ENCODE measurements around a stretch of chr16.

DNA sequence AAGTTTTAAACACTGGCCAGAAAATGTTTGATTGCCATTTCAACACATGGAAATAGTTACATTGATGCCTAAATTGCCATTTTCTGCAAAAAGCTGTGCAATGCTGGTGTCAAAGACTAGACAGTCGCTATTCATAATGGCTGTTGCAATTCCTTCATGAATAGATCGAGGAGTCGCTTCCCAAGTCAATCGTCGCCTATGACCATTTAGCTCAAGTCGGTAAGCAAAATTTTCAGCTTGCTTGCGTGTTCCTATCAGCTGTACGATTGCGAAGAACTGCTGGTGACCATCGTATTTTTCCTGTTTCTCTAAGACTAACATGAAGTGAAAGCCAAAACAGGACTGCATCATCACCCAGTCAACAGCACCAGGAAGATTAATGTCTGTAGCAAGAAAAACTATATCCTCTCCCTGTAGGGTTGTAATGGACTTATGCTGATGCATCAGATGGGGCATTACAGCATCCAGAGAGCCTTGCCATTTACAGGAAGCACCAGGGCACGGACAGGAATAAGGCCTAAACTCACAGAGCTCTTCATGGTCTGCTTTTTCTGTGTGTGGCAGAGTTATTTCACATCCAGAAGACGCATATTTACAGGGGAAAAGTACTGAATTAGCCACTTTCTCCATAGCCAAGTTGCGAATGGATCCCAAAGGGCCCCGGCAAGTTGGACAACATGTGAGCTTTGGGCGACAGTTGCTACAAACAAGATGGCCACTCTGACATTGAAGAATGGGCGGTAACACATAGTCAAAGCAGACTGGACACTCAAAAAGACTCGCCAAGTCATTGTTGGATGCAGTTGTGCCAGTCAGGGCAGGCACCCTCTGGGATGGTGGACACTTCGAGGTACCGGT, 23.4 kb downstream of the SIAH1 start:
- RRBS, result no CpG with 5 or more reads among the region's 19 CpGs

GRCh38 chr16:48431895-48432573, 46.8 kb upstream of the SIAH1 start:
- RRBS, result no CpG with 5 or more reads among the region's 4 CpGs

DNA sequence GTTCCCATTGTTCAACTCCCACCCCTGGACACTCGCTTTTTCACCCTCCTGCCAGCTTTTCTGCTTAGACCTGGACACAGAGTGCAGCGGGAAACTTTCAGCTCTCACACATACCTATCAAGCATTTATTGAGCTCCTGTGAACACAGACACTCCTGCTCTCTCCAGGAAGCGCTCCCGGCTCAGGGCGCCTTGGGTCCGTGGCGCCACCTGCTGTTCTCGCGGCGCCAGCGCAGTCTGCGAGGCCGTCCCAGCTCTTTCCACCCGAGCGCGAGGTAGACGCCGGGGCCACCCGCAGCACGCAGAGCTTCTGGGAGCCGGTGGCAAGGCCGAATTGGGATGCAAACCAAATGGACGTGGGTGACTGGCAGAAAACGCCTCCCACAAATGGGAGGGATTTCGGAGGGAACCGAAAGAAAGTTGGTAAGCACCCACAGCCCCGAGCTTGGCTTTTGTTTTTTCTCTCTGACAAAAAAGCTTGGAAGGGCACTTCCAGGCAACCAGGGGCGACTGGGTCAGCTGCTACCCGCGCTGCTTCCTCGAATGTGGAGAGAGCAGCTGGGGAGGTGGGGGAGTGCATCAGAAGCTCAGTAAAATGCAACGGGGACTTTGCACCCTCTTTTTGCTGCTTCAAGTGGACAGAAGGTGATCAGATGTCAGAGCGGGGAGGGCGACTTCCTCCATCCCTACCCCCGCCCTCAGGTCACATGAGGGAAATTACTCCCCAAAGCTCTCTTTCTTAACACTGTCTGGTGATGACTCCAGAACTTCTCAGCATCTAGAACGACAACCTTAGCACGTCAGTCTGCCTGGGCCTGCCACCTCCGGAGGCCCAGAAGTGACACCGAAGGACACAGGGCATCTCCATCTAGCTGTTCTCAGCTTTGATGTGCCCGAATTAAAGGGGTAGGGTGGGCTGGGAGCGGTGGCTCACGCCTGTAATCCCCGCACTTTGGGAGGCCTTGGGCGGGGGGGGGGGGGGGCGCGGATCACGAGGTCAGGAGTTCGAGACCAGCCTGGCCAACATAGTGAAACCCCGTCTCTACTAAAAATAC, 13.5 kb upstream of the N4BP1 start:
- RRBS, result 2% methylated on average over 9 of the region's 49 CpGs

GRCh38 chr16:49700444-49701814, 155.0 kb downstream of the ZNF423 start:
- RRBS, result no CpG with 5 or more reads among the region's 28 CpGs

- RRBS, result no CpG with 5 or more reads among the region's 5 CpGs
These were observed 129.3 kb downstream of the ZNF423 start for GRCh38 chr16:49726610-49727009.

- RRBS, result no CpG with 5 or more reads among the region's 18 CpGs
These were observed 100.5 kb downstream of the ZNF423 start for GRCh38 chr16:49755271-49755904.

DNA sequence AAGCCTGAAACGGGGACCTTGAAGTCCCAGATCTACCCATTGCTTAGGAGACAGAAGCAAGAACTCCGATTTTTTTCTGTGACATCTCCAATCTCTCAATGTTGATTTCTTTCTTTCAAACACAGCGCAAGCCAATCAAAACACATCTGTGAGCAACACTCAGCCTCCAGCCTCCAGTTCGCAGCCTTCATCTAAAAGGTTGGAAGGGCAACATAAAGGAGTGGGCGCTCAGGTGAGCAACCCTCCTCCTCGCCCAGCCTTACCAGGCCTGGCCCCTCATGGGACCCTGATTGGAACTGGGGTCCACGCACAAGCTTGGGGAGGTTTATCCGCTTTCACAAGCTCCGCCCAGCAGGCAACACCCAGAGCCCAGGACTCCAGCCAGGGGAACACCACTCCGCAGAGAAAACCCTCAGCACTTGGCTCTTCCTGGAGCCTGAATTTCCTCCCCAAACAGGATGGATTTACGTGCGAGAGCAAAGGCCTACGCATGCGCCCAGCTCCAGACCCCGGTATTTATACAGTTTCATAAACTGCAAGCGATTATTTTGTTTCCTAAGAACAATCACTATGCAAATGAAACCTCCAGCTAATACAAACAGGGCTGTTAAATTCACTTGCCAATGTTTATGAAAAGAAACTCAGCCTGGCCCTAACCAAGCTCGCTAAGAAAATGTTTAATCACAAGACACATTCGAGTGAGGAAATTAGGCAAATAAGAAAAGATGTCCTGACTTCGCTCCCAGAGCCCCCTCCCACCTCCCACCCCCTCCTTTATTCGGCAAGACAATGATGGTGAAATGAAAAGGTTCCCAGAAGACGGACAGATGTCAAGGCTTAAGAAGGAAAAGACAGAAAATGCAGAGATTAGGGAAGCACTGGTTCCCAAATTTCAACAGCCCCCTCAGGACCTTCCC, 22.8 kb downstream of the ZNF423 start:
- RRBS, result no CpG with 5 or more reads among the region's 21 CpGs

- RRBS, result no CpG with 5 or more reads among the region's 9 CpGs
These were observed 22.1 kb downstream of the ZNF423 start for GRCh38 chr16:49833816-49834161.

DNA sequence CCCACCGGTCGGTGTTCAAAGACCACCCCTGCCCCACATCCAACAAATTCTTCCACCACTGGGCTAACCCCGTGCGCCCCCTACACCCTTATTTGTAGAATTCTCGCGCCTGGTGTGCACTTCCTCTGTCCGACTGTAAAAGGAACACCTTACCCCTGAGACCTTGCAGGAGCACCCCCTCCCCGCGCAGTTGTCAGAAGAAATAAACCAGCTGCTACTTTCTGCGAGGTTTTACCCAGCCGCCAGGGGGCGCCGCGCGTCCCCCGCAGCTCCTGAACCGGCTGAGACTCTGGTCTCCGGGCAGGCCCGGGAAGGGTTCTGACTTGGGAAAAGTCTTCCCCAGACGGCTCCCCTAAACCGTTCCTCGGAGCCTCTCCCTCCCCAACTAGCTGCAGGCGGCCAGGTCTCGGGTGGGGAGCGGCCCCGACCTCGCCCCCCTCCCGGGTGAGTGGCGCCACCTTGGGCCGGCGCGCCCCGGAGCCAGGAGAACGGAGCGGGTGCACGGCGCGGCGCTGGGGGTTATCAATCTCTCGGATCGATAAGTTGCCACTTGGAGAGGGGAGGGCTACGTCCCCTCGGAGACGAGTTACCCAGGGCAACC, 1.8 kb upstream of the ZNF423 start:
- RRBS, result no CpG with 5 or more reads among the region's 44 CpGs

DNA sequence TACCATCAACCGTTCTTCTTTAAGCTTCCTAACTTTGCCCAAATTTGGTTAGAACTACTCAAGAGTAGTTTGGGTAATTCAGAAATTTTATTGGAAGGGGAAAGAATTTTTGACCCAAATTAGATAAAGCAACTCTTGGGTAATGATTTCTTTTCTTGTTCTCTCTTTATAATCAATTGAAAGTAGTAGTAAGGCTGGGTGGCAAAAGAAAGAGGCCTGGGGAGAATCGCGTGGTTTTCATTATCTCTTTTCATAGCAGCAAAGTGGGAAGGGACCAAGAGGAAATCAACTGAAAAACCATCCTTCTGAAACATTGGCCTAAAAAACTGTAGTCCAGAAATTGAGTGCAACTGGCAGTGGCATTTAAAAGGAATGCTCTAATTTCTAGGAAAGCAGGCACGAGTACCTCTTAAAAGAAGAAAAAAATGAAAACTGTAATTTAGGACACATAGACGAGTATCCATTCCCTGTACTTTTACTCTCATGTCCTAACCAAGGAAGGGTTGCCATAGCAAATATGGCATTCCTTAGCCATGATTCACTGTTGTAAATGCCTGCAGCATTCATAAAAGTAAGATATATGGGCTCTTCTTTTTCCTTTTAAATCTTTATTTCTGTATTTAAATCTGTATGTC, 49.6 kb downstream of the TENT4B start:
- RRBS, result no CpG with 5 or more reads among the region's 5 CpGs

DNA sequence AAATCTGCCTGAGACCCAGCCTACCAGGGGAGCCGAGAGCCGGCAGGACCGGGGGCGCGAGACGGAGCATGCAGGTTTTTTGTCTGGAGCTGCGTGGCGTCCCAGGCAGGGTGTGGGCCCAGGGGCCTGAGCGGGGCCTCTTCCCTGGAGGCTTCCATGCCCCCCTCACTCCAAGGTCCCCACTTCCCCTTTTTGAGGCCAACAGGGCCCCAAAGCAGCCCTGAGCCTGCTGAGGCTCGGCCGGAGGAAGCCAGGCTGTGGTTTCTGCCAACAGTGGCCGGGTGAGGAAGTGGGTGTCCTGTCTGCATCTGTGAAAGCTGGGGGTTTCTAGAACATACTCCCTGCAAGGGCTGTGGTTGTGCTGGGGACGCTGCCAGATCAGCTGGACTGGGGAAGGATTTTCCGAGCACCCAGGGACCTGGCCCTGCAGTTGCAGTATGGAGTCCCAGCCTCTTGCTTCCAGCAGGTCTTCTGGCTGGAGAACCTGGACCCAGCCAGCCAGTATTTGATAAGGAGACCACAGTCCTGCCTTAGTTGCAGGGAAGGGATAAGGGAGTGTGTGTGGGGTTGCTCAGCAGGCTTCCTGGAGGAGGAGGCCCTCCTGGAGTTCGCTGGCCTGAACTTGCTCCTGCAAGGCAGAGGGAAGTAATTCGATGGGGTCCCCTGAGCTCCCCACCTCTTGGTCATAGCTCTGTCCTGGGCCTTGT, 15.7 kb downstream of the ADCY7 start:
- RRBS, result no CpG with 5 or more reads among the region's 16 CpGs

- RRBS, result no CpG with 5 or more reads among the region's 5 CpGs
These were observed 42.4 kb downstream of the BRD7 start for GRCh38 chr16:50326315-50326794.

- RRBS, result no CpG with 5 or more reads among the region's 3 CpGs
These were observed 8.0 kb downstream of the BRD7 start for GRCh38 chr16:50360826-50361159.

DNA sequence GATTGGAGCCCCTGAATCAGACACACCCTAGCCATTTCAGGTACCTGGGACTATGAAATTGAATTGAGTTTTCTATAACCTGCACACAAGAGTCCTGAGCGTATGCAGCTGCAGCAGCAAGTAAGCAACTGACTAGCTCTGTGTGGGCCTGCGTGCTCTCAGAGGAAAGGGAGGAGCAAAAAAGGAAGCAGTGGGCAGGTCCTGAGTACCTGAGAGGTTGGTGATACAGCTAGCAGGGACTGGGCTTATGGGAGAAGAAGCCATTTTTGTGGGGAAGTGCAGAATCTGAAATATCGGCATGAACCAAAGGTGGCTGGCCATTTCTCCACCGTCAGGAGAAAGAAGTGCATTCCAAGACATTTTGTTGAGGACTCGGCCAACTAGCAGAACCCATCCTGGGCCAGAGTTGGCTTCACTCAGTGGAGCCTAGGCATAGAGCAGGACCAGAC, 27.3 kb upstream of the BRD7 start:
- RRBS, result no CpG with 5 or more reads among the region's 5 CpGs

- RRBS, result 6% methylated on average over 3 of the region's 30 CpGs
These were observed 43.9 kb downstream of the NKD1 start for GRCh38 chr16:50591672-50592924.

GRCh38 chr16:50597005-50597403, 48.8 kb downstream of the NKD1 start:
- RRBS, result no CpG with 5 or more reads among the region's 7 CpGs

- RRBS, result no CpG with 5 or more reads among the region's 41 CpGs
These were observed 15.9 kb downstream of the SNX20 start for GRCh38 chr16:50664942-50665781.

GRCh38 chr16:50741200-50741986, 493 bp upstream of the CYLD start:
- RRBS, result no CpG with 5 or more reads among the region's 38 CpGs

GRCh38 chr16:50746939-50747553, 5.2 kb downstream of the CYLD start:
- RRBS, result no CpG with 5 or more reads among the region's 7 CpGs